ENCODE measurements around the gene KCNJ16.

DNA sequence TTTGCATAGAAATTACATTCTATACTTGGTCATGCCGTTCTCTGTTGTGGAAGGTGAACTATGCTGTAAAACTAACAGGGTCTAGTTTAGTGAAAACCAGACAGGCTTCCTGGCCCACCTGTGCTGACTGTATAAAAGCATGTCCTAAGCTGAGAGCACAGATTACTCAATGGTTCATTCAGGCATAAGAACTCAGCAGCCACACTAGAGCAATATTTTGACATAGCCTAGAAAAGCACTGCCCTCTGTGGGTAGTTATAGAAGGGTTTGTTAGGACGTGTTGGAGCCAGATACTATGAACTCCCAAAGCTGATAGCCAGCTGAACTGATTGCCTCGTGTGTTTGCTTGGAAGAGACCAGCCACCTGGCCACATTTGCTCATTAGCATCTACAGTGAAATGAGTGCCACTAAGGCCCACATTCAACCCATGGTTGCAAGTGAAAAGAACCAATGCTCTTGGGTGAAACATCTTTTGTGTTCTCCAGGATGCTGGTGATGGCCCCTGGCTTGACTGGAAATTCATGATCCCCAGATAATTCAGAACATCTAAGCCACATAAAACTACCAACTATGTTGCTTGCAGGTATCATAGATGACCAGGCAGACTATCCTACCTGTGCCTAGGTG, 30.8 kb upstream of the ABCA5 start:
- PRO-cap = no peak
- RAMPAGE, long total RNA, 4 experiments = no peak in any of the 4 experiments

GRCh38 chr17:69479964-69480633, 65.6 kb downstream of the MAP2K6 start:
- PRO-cap = no peak
- RAMPAGE, long total RNA, 4 experiments = no peak in any of the 4 experiments

GRCh38 chr17:69575360-69575853, 160.9 kb downstream of the MAP2K6 start:
- PRO-cap = no peak
- RAMPAGE, long total RNA, 4 experiments = no peak in any of the 4 experiments

- PRO-cap = no peak
- RAMPAGE, long total RNA, 4 experiments = no peak in any of the 4 experiments
These were observed at the start of gene KCNJ16 for GRCh38 chr17:70074981-70075530. Gene KCNJ16 (plus strand): TSS chr17:70075225.

DNA sequence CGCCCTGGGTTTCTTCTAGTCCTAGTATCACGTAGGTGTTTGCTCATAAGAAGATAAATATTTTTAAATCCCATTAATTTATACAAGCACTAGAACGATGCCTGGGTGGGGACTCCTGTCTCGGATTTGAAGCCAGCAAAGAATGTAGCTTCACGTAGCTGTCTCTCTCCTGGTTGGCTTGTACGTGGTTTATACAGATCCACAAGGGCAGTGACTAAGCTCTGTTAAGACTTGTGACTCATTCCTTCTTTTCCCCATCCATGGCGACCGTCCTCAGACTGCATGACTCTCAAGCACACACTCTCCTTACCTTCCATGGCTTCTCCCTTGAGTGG, 679.8 kb upstream of the SOX9 start:
- PRO-cap = unidirectional peak, minus-strand start at position 163 of the sequence
- RAMPAGE, long total RNA, 4 experiments = no peak in any of the 4 experiments

- PRO-cap = bidirectional peak, plus-strand start at chr17:71976269, minus-strand start at chr17:71976111
- RAMPAGE, long total RNA, 4 experiments = no peak in any of the 4 experiments
These were observed 144.8 kb upstream of the SOX9 start for GRCh38 chr17:71975986-71976464.

- PRO-cap = unidirectional peak, plus-strand start at chr17:72304855
- RAMPAGE, long total RNA, 4 experiments = no peak in any of the 4 experiments
These were observed 183.8 kb downstream of the SOX9 start for GRCh38 chr17:72304688-72305023.

- PRO-cap = no peak
- RAMPAGE, long total RNA, 4 experiments = no peak in any of the 4 experiments
These were observed 324.7 kb downstream of the SOX9 start for GRCh38 chr17:72445418-72445993.

DNA sequence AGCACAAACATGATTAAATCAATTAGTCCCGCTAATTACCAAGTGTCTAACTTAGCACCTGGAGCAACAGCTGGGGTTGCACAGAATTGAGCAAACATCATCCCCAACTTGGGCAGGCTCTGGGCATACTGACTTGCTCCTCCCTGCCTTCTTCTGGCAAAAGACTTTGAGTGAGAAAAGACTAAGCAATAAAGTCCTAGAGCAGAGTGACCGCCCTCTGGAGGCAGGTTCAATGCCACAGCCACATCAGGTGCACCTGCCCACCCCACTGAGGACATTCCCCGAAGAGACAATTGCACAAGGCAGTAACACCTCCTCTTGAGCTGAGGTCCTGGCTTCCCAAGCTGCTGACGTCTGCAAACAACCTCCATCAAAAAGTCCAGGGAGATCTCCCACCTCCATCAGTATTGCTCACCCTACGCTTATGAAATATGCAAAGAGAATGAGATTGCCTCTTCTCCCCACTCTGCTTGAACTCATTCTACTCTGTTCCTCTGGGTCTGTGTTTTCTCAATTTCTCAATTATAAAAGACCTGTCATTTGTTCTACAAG, 358.4 kb downstream of the SOX9 start:
- PRO-cap = no peak
- RAMPAGE, long total RNA, 4 experiments = no peak in any of the 4 experiments

- PRO-cap = no peak
- RAMPAGE, long total RNA, 4 experiments = no peak in any of the 4 experiments
These were observed 381.9 kb downstream of the SOX9 start for GRCh38 chr17:72502431-72503323.

DNA sequence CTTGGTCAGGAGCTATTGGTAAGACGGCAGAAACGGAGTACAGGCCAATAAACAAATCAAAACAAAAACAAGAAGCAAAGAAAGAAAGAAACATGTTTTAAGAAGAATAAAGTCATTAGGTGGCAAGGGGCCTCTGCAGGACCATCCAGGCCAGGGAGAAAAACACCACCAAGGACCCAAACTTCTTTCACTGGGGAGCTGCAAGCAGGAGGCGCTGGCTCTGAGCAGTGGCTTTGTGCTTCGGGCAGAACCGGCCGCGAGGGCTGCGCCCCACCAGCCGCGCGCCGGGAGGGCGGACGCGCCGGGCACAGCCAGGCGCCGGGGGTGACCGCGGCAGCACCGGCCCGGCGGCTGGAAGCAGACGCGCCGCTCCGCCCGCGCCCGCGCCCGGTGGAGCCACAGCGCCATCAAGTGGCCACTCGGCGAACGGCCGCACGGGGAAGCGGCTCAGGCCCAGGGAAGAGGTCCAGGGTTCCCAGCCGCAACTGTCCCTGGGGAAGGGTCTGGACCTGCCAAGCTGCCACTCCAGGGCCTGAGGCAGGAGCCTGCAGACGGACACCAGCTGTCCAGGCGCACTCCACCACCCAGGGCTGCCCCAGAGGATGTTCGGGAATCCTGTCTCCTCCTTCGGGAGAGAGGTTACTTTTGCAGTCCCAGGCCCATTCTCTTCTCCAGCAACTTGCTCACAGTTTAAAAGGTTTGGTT, 419.4 kb downstream of the SOX9 start:
- PRO-cap = no peak
- RAMPAGE, long total RNA, 4 experiments = no peak in any of the 4 experiments

DNA sequence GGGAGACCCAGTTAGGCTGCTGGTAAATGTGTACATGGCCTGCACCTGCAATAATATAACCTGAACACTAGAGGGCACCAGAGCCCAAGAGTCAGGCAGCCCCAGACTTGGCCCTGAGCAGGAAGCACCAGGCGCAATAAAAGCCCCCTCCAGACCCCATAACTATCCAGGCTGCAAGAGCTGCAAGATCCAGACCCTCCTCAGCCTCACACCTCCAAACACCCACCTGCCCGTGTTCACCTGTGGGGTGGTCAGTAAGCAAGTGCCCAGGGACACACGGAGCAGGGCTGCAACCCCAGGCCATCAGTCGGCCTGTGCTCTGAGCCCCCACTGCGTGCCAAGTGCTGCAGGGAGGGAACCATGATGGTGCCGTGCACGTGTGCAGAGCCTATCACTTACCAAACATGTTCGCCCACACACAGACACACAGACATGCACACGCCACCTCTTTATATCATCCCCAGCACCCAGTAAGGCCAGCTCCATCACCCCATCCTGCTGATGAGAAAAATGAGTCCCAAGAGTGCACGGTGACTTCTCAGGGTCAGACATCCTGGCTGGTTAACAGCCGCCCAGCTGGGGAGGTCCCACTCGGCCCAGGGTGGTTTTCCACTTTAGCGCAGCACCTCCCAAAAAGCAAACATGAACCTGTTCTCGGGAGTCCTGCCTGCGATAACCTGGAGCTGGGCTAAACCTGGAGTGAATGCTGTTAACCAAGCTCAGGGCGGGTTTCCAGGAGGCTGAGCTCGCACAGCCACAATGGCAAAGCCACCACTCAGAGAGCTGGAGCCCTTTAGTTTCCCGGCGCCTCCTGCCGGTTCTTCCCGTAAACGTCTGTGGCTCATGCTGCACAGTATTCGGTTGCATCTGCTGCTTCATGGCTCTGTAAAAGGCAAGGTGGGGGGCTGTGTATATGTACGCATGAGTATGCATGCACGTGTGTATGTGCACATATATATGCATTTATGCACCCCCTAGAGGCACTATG, 439.8 kb downstream of the SOX9 start:
- PRO-cap = no peak
- RAMPAGE, long total RNA, 4 experiments = no peak in any of the 4 experiments

DNA sequence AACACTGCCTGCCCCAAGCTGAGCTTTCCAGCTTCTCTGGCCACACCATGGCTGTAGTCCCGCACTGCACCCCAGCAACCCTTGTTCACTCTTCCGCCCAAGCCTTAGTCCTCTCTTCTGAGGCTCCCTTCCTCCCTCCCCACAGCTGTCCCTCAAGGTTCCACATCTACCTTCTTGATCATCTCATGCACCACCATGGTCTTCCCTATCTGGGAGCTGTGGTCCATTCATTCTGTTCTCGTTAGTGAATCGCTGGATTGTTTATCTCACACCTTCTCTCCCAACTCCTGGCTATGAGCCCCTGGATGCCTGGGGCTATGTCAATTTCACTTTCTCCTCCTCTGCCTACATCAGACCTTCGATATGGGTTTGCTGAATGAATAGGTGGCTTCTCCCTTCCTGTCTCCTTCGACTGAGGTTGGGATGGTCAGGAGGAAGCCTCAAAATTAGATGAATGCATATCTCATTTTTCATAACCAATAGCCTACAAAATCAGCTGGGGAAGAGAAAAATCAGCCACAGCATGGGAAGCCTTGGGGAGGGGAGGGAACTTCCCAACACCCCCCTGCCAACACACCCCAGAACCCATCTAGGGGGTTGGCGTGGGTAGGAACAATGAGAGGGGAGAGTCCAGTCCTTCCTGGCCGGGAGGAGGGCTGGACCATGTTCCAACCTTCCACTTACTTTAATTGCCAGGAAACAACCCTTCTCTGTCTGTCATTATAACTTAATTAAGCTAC, 446.6 kb downstream of the SOX9 start:
- PRO-cap = no peak
- RAMPAGE, long total RNA, 4 experiments = no peak in any of the 4 experiments

GRCh38 chr17:72571432-72572416, 450.9 kb downstream of the SOX9 start:
- PRO-cap = no peak
- RAMPAGE, long total RNA, 4 experiments = no peak in any of the 4 experiments

- PRO-cap = no peak
- RAMPAGE, long total RNA, 4 experiments = no peak in any of the 4 experiments
These were observed 453.6 kb downstream of the SOX9 start for GRCh38 chr17:72574251-72575044.

GRCh38 chr17:72588191-72588744, 467.4 kb downstream of the SOX9 start:
- PRO-cap = unidirectional peak, plus-strand start at chr17:72588293; bidirectional peak, plus-strand start at chr17:72588461, minus-strand start at chr17:72588364
- RAMPAGE, long total RNA, 4 experiments = no peak in any of the 4 experiments

DNA sequence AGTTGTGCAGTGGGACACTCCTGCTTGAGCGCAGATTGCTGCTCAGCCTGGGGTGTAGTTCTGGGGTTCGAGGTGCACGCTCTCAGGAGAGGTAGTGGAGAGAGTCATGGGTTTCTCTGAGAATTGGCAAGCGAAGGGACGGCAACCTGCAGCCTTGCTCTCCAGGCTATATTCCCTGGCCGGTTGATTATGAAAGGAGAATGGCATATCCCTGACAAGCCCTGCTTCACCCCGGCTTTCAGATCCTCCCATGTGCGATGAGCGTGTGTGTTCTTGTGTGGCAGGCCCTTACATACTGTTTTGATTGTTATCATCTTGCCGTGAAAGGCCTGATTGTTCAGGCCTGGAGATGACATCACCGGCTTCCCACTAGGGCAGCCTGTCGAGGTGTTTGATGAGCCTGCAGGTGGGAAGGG, 431.2 kb downstream of the SLC39A11 start:
- PRO-cap = bidirectional peak, plus-strand start outside the sequence, minus-strand start at position 297 of the sequence
- RAMPAGE, long total RNA, 4 experiments = no peak in any of the 4 experiments

DNA sequence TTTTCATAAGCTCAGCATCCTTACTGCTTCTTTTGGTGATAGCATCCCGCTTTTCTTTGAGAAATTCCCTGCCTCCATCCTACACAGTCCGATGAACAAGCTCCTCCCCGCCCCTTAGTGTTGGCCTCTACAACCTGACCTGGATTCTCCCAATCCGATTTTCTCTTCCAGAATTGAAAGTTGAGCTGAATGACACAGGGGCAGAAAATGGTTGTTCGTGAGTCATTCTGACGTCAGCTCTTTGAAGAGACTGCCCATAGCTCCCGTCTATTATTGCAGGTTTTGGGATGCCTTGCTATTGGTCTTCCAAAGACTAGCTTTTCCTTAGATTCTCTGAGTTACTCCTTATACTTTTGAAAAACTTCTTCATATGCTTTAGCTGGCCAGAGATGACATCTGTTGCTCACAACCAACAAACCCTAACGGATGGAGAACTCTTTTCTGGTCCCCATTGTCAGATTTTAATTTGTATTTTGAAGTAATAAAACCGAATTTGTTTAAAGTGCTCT, 279.6 kb downstream of the SLC39A11 start:
- PRO-cap = no peak
- RAMPAGE, long total RNA, 4 experiments = no peak in any of the 4 experiments

- PRO-cap = no peak
- RAMPAGE, long total RNA, 4 experiments = no peak in any of the 4 experiments
These were observed 216.8 kb downstream of the SLC39A11 start for GRCh38 chr17:72875762-72876111.

DNA sequence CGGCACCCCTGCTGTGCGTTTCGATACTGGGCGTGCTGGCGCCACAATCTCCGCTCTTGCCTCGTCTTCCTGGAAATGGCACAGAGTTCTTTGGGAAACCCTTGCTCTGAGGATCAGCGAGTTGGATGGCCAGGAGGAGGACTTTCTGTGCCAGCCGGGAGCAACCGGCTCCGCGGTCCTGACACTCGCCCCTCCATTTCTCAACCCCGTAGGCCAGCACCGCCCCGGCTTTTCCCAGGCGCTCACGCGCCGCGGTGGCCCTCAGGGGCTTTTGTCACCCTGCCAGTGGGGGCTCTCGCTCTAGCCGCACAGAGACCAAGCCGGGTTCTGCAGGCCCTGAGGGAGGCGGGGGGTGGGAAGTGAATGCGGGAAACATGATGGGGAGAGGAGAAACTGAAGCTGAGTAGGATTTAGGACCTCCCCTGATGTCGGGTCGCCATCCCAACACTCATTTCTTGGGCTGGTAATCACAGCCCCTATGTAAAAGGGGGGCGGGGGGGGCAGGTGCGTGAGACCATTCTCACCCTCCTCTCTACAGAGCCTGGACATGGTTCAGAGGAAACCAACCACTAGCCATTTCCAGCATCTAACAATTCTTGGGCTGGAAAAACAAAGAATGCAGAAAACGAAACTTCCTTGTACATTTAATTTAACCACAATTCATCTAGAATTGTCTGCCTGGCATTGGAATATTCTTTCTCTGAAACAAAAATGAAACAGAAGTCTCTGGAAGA, 1.3 kb downstream of the SSTR2 start:
- PRO-cap = no peak
- RAMPAGE, long total RNA, 4 experiments = no peak in any of the 4 experiments